T-cell (primary cell): ENCODE results near the genes NR4A3, TEX10 and SMC2.

DNA sequence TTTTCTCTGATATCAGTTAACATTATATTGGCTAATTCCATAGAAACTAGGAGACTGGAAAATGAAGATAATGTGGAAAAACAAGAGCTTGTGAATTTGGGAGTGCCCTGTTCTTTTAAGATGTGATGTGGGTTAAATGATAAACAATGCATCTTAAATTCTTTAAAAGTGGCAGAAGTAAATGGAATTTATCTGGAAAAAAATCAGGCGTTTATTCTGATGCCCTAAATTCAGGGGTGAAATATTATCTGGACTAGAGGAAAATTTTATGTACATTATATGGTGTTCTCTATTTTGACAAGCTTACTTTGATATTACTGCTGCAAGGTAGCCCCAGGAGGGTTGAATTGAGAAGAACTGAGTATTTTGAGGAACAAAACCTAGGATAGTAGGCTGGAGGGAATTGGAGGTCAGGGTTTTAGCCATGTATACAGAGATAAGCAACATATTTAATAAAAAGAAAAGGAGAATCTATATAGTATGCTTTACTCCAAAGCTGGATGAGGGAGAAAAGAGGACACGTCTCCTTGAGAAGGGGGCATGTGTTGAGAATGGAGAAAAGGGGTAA is 16.1 kb downstream of the TGFBR1 start:
- PRO-cap, 7 experiments = no peak in any of the 7 experiments

- PRO-cap, 7 experiments = peak in 4 of 7 experiments; most common minus-strand start chr9:99135649 (in 4)
These were observed 30.5 kb downstream of the TGFBR1 start for GRCh38 chr9:99135451-99135860.

- PRO-cap, 7 experiments = no peak in any of the 7 experiments
These were observed 146.3 kb downstream of the SEC61B start for GRCh38 chr9:99368114-99369083.

DNA sequence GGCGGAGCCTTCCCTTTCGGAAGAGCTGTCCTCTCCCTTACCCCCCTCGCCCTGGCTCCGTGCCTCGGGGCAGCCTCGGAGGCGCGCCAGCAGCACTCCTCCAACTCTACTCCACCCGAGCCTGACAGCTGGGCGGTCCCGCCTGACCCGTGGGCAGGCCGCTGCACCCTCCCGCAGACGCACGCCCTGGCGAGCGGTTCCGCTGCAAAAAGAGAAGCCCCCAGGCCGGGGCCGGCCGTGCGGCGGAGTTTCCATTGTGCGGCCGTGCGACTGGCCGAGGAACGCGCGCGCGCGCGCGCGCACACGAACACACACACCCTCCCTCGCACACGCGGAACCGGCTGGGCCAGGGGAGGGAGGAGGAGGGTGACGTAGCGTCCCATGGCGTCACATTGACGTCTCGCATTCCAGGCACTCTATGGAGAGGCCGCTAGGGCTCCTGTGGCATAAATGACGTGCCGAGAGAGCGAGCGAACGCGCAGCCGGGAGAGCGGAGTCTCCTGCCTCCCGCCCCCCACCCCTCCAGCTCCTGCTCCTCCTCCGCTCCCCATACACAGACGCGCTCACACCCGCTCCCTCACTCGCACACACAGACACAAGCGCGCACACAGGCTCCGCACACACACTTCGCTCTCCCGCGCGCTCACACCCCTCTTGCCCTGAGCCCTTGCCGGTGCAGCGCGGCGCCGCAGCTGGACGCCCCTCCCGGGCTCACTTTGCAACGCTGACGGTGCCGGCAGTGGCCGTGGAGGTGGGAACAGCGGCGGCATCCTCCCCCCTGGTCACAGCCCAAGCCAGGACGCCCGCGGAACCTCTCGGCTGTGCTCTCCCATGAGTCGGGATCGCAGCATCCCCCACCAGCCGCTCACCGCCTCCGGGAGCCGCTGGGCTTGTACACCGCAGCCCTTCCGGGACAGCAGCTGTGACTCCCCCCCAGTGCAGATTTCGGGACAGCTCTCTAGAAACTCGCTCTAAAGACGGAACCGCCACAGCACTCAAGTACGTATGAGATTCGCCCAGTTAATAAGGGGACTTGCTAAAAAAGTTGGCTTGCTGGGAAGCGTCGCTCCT is at the start of gene NR4A3:
Gene NR4A3, plus strand, starts transcription at position 477 of the 1,071 bp plus-strand sequence.
- PRO-cap, 7 experiments = peak in 7 of 7 experiments; most common plus-strand start position 447 of the sequence (in 7); most common minus-strand start position 272 of the sequence (in 7)

DNA sequence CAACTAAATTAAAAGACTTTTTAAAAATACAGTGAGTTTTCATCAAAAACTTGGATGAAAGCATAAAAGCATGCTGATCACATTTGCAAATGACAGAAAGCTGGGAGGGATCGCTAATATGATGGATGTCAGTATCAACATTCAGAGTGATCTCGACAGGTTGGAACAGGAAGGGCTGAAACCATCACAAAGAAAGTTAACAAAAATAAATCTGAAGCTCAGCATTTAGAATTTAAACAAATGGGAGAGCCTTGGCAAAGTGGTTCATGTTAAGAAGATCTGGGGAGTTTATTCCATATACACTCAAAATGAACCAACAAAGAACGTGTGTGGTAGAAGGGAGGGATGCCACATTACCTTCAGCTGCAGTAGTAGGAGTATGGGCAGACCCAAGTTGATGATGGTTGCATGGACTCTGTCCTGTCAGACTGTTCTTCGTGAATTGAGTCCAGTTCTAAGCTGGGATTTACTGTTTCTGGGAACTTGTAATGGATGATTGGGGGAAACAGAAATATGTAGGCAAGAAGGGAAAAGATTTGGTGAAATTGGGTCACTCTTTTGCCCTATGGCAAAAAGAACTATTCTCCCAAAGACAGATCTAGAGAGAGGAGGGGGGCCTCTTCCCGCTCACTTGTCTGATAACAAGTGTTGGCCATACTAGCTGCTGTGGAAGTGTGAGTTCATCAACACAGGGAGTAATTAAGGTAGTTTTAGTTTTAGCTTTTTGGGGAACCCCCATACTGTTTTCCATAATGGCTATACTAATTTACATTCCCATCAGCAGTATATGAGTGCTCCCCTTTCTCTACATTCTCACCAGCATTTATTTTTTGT is 14.6 kb downstream of the NR4A3 start:
- PRO-cap, 7 experiments = no peak in any of the 7 experiments

- PRO-cap, 7 experiments = peak in 7 of 7 experiments; most common plus-strand start chr9:99904425 (in 5)
These were observed 2.2 kb upstream of the STX17 start for GRCh38 chr9:99904253-99904676.

DNA sequence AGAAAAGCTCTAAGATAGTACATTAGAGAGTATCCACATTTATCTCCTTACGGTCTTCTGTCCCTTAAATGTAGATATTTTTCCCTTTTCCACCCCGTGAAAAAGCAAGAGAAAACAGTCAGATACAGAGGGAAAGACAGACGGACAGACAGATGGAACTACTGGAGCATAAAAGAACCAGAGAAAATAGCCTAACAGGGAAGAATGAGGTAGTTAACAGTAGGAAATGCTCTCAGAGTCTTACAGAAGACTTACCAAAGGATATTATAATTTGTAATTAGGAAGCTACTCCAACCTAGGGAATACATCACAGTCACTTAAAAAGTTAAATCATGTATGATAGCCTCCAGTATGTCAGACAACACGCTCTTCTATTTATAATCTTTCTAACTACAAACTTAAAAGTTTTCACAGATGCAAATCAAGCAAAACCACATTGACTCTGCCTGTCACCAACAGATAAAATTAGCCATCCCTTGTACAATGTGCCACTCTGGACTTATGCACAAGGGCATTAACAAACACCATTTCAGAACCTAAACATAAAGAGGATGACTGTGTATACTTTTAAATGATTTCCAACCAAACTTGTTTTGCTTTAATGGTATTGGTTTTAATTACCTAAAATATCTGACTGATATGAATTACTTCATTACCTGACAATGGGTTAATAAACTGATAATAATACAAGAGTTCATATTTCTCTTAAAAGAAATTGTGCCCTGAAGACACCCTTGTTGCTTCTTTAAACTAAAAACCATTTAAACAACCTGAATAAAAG is 14.8 kb downstream of the ERP44 start:
- PRO-cap, 7 experiments = no peak in any of the 7 experiments

- PRO-cap, 7 experiments = no peak in any of the 7 experiments
These were observed 45.6 kb downstream of the INVS start for GRCh38 chr9:100144577-100145056.

DNA sequence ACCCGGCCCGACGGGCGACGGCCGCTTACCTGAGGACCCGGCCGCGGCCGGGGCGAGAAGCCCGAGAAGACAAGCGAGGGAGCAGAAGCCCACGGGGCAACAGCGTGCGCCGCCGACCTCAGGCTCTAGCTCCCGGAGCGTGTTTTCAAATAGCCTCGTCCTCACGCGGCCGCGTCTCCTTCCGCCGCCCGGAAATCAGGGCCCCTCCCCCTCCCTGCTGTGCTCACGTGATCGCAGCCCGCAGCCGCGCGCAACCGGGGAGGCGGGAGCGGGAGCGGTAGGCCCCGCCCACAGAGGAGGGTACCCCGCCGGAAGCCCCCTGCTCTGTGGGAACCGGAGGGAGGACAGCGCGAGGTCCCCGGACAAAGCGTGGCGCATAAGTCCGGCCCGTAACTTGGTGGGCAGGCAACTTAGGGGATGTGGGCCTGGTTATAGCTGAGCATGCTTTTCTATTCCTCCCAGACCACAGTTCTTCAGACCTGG is at the start of gene TEX10:
Gene TEX10, minus strand, starts transcription at position 200 of the 483 bp plus-strand sequence.
- PRO-cap, 7 experiments = peak in 7 of 7 experiments; most common plus-strand start position 329 of the sequence (in 6); most common minus-strand start position 150 of the sequence (in 6)

DNA sequence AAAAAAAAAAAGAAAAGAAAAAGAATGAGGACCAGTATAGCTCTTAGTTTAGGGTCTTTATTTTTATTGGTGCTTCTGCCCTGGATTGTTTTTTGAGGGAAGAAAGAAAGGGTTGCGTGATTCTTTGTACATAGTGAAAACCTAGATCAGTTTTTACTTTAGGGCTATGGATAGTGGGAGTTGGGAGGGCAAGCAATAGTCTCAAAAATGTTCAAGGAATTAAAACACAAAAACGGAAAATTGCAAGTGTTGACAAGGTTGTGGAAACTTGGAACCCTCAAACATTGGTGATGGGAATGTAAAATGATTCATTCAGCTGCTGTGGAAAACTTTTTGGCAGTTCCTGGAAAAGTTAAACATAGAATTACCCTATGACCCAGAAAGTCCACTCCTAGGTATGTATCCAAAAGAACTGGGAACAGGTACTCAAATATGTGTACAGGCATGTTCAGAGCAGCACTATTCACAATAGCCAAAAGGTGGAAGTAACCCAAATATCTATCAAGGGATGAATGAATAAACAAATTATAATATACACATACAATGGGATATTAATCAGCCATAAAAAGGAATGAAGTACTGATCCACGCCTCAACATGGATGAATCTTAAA is 1.2 kb upstream of the MSANTD3 start:
- PRO-cap, 7 experiments = no peak in any of the 7 experiments

- PRO-cap, 7 experiments = no peak in any of the 7 experiments
These were observed 7.2 kb downstream of the ALDOB start for GRCh38 chr9:101428279-101428890.

GRCh38 chr9:101434414-101435005 is 1.1 kb downstream of the ALDOB start:
- PRO-cap, 7 experiments = no peak in any of the 7 experiments

- PRO-cap, 7 experiments = no peak in any of the 7 experiments
These were observed 16.3 kb downstream of the PPP3R2 start for GRCh38 chr9:101578466-101578897.

DNA sequence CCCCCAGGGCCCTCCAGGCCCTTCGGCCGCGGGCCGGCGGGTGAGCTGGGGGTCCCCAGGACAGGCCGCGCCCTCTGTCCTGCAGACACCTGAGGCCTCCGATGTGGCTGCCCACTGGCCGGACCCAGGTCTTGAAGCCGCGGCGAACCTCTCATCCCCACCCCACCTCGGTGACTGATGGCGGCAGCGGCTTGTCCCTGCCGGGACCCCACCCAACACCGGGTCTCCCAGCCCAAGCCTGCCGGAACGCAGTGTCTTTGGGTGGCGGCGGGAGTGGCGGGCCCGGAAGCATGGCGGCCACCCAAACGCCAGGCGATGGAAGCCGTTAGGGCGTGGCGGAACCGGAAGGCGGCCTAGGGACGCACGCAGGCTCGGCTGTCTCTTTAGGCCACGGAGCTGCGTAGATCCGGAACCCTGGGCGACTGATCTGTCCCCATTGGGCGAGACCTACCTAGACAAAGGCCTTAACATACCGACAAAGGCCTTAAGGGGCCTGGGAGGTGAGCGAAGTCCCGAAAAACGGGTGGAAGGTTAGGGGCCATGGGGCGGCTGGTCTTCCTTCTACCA is 94.7 kb upstream of the SMC2 start:
- PRO-cap, 7 experiments = no peak in any of the 7 experiments

DNA sequence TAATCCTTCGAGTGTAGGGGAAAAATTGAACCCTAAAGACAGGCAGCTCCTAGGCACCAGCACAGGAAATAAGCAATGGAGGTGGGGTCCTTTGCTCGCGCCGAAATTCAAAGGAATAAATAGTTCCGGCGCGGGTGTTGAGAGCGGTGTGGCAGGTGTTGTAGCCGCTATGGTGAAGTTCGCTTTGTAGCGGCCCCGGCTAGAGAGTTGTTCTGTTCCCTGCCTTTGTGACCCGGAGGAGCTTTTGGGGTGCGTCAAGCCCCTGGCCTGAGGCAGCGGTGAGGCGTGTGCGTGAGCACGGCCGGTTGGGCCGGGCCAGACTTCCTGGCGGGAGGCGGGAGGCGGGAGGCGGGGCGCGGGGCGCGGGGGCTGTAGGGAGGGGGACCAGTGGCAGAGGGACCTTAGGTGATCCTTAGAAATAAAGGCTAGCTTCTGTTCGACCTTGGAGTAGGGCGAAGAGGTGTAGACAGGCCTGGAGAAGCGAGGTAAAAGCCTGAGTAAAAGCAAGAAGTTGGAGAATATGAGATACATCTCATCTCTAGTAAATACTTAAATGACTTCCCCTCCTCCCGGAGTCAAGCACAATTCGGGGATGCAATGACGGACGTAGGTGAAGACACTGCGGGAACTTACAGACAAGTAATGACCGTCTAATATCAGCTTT is at the start of gene SMC2:
Gene SMC2, plus strand, starts transcription at position 110 of the 664 bp plus-strand sequence.
- PRO-cap, 7 experiments = peak in 7 of 7 experiments; most common plus-strand start position 122 of the sequence (in 7); most common minus-strand start position 280 of the sequence (in 1)

DNA sequence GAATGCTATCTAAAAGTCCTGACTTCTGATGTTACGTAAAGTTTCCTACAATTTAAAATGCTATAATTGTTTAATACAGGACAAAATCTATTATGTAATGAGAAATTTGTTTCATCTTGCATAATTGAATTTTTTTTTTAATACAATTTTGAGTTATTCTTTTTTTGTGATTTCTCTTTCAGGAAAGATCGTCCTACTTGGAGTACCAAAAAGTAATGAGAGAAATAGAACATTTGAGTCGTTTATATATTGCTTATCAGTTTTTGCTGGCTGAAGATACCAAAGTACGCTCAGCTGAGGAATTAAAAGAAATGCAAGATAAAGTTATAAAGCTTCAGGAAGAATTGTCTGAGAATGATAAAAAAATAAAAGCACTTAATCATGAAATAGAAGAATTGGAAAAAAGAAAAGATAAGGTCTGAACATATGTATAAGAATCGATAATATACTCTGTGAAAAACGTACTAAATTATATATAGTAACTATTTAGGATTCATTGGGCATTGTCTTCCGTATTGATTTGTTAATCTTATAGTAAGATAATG is 7.7 kb downstream of the SMC2 start:
- PRO-cap, 7 experiments = no peak in any of the 7 experiments

GRCh38 chr9:104783324-104783659 is 19.4 kb downstream of the NIPSNAP3B start:
- PRO-cap, 7 experiments = no peak in any of the 7 experiments

DNA sequence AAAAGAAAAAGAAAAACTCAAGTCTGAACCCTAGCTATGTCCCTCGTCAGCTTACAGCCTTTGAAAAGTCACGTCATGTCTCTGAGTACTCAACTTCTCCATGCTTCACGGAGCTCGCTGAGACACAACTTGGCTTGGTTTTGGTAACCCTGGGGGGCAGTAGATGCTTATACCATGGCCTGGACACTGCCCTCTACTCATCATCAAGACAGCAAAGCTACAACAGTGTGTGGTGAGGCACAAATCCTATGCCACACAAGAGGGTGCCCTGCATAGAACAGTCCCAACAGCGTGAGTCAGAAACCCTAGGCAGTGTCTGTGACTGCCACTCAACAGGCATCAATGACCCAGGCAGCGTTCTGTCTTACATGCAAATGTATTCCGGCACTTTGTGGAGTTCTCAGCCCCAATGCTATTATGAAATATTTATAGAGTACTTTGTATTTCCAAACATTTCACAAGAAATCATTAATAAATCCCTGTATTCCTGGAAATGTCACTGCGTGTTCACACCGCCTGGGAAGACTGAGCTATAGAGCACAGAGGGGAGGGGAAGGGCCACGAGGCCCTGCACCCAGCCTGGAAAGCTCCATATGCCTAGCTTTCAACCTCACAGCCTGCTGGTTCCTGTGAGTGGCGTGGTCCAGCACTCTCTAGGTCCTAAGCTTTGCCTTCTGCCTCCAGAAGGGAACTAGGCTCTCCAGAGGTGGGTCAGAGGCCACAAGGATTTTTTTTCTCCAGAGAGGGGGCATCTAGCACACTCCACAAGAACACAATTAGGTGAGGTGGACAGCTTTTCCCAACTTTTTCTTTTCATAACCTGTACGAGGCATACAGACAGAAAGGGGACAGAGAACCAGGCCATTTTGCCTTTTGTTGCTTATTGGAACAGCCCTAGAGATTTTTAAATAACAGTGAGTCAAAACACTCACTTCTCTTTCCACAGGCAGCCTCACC is 77.8 kb downstream of the NIPSNAP3B start:
- PRO-cap, 7 experiments = no peak in any of the 7 experiments

- PRO-cap, 7 experiments = no peak in any of the 7 experiments
These were observed 15.2 kb downstream of the ABCA1 start for GRCh38 chr9:104912531-104913425.

DNA sequence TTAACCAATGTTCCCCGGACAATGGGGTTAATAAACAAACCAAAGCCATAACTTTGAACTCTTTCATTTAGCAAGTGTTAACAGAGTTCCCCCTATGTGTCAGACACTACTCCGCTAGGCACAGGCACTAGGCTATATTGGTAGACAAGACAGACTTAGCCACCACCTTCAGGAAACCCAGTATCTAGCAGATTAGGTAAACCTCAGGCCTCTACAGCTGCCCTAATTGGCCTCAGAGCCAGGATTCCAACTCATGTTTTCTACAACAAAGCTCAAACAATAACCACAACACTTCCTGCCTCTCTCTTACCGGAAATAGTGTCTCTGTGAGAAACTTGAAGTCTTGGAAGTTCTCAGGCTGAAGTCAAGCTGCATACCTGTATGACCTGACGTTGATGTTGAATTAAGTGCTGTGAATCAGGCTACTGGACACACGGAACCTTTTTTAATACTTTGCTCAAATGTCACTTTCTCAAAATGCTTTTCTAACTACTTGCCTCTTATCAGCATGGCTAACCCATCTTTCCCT is 116.6 kb upstream of the SLC44A1 start:
- PRO-cap, 7 experiments = peak in 2 of 7 experiments; most common plus-strand start position 347 of the sequence (in 1); most common minus-strand start position 108 of the sequence (in 1)